Epithelial cell of alveolus of lung (primary cell): Measurements from ENCODE around the gene SPRR2E.

- RAMPAGE, long total RNA: no peak
Measured at GRCh38 chr1:153094386-153094783, at the start of gene SPRR2E. Gene SPRR2E, minus strand, starts transcription at chr1:153094526.

GRCh38 chr1:153356973-153357300 is 717 bp upstream of the S100A9 start:
- RAMPAGE, long total RNA: no peak
- RRBS: no CpG with 5 or more reads among the region's 3 CpGs

DNA sequence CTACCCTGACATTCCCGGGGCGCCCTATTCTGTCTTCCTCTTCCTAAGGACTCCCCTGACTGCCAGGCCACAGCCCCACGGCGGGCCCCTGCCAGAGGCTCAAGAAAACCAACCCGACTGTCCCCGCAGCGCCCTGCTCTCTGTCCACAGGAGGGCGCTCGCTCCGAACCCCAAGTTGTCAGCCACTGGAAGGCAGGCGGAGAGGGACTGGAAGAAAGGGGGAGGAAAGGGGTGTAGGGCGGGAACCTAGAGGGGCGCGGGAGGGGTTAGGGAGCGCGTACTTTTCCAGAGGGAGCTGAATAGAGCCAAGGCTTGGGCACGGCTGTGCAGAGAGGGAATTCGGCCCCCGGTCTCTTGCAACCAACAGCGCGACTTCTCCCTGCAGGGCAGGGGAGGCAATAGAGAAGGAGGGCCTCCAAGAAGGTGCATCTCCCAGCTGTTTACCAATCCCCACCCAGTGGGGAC is 2.6 kb downstream of the S100A6 start:
- RAMPAGE, long total RNA: no peak
- RRBS: no CpG with 5 or more reads among the region's 21 CpGs

DNA sequence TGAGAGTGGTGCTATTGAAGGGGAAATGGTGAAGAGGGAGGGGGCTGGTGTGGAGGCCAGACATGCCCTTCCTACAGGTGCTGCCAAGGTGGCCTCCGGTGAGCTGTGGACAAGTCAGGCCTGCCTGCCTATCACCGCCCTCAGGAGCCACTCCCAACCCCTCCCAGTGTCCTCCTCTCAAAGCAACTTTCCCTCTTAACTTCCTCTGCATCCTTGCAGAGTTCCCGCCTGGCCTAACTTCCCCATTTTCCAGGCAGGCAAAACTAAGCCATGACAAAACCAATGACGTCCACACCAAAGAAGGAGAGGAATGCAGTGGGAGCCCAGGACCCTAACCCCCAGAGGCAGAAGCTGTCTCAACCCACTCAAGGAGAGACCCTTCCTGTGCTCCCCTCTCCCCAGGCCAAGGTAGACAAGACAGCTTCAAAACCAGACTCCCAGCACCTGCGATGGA is 948 bp upstream of the S100A6 start:
- RAMPAGE, long total RNA: no peak
- RRBS: no CpG with 5 or more reads among the region's 5 CpGs

DNA sequence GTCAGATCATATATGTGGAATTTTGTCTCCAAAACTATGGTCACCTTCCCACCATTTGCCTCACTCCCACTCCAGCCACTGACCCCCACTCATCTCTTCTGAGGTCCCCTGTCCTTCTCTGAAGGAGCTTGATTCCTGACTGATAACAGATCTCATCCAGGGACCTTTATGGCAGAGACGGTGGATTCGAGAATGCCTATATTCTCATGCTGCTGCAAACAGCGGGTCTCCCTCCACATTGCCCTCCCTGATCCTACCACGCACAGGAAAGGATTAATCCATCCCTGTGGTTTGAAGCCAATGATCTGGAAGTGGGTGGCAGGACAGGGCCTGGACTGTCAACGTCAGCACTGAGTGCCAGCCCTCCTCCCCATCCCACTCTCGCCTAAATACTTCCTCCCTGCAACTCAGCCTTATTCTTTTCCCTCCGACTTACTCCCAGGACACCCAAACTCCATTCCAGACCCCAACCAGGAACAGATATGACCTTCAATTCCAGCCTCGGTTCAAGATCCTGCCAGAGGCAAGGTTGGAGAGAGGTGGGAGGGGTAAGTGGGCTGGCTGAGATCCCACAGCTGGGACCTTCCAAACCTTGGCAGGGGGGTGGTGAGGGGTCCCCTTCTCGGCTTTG is 2.2 kb upstream of the S100A5 start:
- RAMPAGE, long total RNA: no peak
- RRBS: no CpG with 5 or more reads among the region's 9 CpGs

GRCh38 chr1:153543435-153544158 is 2.0 kb downstream of the S100A4 start:
- RAMPAGE, long total RNA: no peak
- RRBS: no CpG with 5 or more reads among the region's 8 CpGs

GRCh38 chr1:153606436-153606651 is 6.6 kb downstream of the S100A16 start:
- RAMPAGE, long total RNA: no peak
- RRBS: no CpG with 5 or more reads among the region's 5 CpGs

GRCh38 chr1:153636337-153636806 is 2.5 kb downstream of the CHTOP start:
- RAMPAGE, long total RNA: no peak
- RRBS: no CpG with 5 or more reads among the region's 9 CpGs

DNA sequence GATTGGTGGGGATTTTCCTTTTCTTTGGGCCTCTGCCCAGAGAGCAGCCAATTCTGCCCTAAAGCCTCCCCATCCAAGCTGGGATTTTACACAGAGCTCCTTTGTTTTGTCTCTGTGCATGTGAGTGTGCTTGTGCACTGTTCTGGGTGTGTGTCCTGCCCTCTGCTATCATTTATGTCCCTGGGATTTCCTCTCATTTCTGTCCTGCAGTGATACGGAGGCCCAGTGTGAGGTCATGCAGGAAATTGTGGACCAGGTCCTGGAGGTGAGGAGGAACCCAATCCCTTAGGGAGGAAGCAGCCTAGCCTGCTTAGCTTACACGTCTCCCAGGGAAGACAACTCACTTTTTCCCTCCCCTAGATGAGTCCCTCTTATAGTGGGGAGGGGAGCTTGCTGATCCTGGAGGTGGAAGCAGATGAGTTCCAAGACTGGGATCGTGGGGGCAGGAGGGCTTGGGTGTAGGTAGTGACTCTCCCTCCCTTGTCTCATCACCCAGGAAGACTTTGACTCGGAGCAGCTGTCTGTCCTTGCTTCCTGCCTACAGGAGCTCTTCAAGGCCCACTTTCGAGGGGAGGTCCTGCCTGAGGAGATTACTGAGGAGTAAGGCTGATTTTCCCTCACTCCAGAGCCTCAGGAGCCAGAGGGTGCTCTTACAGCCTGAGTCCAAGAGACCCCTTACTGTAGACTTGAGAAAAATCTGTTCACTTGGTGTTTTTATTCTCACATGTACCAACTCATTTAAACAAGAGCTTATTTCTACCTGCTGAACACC is 11.4 kb upstream of the SLC27A3 start:
- RAMPAGE, long total RNA: no peak
- RRBS: no CpG with 5 or more reads among the region's 5 CpGs

- RAMPAGE, long total RNA: no peak
- RRBS: no CpG with 5 or more reads among the region's 9 CpGs
Measured at GRCh38 chr1:154157393-154158335, 34.2 kb downstream of the TPM3 start.

DNA sequence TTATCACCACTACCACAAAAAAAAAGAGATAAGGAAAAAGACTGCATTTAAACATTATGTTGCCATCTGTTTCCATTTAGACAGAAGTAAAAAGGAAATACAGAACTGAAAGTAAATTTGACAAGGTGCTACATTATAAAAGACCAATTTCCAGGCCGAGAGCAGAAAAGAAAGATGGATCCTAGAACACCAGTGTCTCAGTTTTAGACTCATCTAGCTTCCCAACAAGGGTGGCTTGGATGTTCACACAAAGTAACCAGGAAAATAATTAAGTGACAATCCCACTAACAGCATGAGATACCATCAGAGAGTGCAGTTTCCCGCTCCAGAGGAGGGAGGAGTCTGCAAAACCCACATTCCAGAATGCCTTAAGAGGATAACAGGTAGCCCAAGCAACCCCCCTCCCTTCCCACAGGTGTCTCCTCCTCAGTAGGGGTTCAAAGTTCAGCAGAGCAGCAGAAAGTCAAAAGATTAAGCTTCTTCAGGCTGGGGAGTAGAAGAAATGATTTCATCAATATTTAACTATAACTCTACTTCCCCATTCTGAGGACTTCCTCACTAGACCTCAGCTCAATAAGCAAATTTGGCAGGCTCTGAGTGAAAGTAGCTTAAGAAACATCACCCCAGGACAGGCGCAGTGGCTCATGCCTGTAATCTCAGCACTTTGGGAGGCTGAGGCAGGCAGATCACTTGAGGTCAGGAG is 11.7 kb downstream of the TPM3 start:
- RAMPAGE, long total RNA: no peak
- RRBS: no CpG with 5 or more reads among the region's 3 CpGs

DNA sequence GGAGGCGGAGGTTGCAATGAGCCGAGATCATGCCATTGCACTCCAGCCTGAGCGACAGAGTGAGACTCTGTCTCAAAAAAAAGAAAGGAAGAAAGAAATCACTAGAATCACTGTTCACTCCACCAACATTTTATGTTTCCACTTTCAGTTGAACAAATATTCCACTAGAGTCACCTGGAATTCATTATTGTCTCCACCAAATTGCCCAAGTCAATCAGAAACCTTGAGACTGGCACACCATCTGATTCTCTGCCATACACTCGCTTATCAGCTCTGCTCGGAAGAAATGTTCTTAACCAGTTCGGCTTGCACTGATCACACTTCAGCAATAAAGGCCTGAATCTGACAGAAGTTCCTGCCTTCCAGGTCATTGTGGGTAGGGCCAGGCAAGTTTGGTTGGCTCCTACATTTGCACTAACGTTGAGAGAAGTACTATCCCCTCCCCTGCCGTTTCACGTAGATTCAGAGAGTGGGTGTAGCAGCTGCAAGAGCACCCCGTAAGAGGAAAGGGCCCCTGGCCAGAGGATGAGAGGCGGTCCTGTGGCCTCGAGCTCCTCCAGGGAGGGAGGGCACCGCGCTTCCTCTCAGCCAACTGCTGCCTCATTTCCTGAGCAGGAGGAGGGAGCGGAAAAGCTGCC is 9.9 kb downstream of the TPM3 start:
- RAMPAGE, long total RNA: no peak
- RRBS: no CpG with 5 or more reads among the region's 15 CpGs

- RAMPAGE, long total RNA: no peak
- RRBS: no CpG with 5 or more reads among the region's 3 CpGs
Measured at GRCh38 chr1:154185815-154186640, 5.9 kb downstream of the TPM3 start.

DNA sequence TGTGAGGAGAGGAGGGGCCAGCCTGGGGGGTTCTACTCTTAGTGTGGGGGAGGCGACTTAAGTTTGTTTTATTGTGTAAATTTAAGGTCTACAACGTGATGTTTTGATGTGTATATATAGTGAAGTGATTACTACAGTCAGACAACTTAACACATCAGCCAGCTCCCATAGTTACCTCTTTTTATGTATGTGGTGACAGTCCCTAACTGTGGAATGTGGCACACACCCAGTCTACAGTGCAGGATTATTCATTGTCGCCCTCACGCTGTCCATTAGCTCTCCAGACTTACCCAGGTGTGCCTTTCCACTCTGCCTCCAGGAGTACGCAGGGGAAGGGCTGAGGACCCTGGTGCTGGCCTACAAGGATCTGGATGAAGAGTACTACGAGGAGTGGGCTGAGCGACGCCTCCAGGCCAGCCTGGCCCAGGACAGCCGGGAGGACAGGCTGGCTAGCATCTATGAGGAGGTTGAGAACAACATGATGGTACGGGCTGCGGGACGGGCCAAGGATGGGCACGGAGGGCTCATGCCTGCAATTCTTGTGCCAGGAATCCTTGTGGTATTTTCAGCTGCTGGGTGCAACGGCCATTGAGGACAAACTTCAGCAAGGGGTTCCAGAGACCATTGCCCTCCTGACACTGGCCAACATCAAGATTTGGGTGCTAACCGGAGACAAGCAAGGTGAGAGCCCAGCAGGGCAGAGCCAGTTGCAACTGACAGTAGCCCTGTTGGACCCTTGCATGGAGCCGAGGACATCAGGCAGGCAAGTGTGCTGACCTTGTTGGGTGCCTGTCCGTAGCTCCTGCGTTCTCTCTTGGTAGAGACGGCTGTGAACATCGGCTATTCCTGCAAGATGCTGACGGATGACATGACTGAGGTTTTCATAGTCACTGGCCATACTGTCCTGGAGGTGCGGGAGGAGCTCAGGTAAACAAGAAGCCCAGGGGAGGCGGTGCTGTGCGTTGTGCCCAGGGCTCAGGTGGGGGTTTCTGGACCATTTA is 18.5 kb downstream of the ATP8B2 start:
- RAMPAGE, long total RNA: no peak
- RRBS: no CpG with 5 or more reads among the region's 24 CpGs

- RAMPAGE, long total RNA: no peak
- RRBS: no CpG with 5 or more reads among the region's 20 CpGs
Measured at GRCh38 chr1:154348634-154349070, 23.3 kb downstream of the ATP8B2 start.

DNA sequence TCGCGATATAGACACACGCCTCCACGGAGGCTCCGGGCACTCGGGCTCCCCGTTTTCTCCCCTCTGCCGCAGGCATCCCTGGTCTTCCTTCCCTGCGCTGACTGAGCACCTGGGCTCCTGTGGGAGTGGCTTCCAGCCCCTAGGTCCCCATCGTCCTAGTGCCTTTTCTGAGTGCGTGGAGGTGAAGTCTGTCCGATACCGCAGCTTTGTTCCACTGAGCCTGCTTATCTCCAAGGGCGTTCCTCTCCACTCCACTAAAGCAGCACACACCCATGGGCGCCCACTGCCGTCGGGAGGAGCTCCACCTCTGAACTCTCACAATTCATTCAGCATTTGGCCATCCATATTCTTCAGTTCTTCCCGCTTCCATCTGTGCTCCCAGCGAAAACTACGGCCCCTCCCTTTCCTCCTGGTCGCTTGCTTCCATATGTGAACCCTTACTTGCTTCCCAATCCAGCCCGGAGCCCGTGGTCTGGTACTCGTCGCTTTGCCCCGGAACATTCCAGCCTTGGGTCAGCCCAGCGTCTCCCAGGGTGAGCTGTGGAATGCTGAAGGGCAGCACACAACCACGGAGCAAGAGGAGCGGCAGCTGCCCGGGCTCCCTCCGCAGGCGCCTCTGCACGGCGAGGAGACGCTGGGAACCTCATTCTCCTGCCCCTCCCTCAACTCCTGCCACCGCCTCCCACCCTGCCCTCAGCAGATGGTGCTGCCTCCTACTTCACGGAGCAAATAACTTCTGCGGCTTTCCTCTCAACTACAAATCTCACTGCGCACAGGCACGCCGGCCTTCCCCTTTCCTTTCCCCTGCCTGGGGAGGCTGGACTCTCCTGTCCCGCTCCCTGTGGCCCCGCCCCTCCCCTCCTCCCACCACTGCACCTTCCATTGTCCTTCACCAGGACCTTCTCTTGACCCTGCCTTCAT is 27.5 kb downstream of the ATP8B2 start:
- RAMPAGE, long total RNA: no peak
- RRBS: 4% methylated on average over 5 of the region's 43 CpGs

- RAMPAGE, long total RNA: no peak
- RRBS: no CpG with 5 or more reads among the region's 6 CpGs
Measured at GRCh38 chr1:154403505-154404104, 1.5 kb upstream of the IL6R start.

DNA sequence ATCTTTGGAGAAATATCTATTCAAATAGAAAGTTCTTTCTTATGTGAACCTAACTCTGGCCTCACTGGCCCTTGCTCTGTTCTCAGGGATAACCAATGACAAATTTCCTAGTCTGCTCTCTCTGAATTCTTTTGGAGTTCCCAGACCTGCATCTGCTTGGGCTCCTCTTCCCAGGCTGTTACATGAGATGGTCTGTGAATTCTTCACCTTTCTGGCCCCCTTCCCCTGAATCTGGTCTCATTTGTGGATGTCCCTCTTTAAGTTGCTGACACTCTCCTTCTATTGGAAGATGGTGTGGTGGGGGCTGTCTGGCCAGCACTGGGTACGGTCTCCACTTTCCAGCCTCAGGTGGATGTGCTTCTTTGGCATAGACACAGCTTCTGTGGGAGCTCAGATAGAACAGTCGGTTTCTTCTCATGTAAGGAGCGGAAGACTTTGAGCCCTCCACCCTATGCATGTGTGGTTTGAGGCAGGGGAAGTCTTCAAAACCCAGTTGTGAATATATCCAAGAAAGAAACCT is 35.9 kb downstream of the IL6R start:
- RAMPAGE, long total RNA: no peak
- RRBS: no CpG with 5 or more reads among the region's 3 CpGs

GRCh38 chr1:154557171-154557652 is 1.2 kb downstream of the UBE2Q1 start:
- RAMPAGE, long total RNA: no peak
- RRBS: no CpG with 5 or more reads among the region's 4 CpGs

DNA sequence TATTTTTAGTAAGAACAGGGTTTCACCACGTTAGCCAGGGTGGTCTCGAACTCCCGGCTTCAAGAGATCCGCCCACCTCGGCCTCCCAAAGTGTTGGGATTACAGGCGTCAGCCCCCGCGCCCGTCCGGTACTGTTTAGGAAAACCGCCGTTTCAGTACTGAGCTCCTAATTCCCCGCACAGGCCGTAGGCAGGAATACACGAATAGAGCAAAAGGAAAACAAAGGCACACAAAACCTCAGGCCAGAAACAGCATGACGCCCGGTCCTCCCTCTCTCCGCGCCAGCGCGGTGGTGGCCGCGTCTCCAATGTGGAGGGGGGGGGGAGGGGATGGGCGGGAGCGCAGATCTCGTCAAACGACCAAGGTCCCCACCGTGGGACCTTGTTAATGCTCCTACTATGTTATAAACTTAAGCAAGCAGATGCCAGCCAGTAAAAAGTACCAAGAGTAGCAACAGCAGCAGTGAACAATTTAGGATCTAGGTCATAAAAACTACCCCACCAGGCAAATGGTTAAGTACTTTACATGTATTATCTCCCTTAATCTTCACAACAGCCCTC is 609 bp upstream of the ADAR start:
- RAMPAGE, long total RNA: no peak
- RRBS: 1% methylated on average over 5 of the region's 28 CpGs